HT1080 (cell line): ENCODE measurements around the genes PPP6R1, IL11 and ZNF628.

RAMPAGE:
- cytosol, long total RNA, result no peak
- long total RNA, result no peak
- nucleus, long total RNA, result no peak
Observed at GRCh38 chr19:55089698-55090081, 14.0 kb downstream of the EPS8L1 start.

DNA sequence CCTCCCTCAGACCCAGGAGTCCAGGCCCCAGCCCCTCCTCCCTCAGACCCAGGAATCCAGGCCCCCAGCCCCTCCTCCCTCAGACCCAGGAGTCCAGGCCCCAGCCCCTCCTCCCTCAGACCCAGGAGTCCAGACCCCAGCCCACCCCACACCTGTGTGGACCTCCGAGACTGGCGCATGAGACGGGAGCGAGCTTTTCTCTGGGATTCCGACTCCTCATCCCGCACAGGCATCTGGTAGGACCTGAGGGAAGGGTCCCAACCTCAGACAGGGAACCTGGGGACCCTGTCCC lies 18.5 kb downstream of the EPS8L1 start:
RAMPAGE:
- cytosol, long total RNA, result no peak
- long total RNA, result no peak
- nucleus, long total RNA, result no peak

DNA sequence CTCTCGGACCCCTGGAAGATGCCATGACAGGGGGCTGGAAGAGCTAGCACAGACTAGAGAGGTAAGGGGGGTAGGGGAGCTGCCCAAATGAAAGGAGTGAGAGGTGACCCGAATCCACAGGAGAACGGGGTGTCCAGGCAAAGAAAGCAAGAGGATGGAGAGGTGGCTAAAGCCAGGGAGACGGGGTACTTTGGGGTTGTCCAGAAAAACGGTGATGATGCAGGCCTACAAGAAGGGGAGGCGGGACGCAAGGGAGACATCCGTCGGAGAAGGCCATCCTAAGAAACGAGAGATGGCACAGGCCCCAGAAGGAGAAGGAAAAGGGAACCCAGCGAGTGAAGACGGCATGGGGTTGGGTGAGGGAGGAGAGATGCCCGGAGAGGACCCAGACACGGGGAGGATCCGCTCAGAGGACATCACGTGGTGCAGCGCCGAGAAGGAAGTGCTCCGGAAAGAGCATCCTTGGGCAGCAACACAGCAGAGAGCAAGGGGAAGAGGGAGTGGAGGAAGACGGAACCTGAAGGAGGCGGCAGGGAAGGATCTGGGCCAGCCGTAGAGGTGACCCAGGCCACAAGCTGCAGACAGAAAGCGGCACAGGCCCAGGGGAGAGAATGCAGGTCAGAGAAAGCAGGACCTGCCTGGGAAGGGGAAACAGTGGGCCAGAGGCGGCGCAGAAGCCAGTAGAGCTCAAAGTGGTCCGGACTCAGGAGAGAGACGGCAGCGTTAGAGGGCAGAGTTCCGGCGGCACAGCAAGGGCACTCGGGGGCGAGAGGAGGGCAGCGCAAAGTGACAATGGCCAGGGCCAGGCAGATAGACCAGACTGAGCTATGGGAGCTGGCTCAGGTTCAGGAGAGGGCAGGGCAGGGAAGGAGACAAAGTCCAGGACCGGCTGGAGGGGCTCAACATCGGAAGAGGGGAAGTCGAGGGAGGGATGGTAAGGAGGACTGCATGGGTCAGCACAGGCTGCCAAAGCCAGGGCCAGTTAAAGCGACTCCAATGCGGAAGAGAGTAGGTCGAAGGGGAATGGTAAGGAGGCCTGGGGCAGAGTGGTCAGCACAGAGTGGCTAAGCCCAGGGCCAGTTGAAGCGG lies 1.2 kb downstream of the PPP1R12C start:
RAMPAGE:
- cytosol, long total RNA, result no peak
- long total RNA, result no peak
- nucleus, long total RNA, result no peak

GRCh38 chr19:55118264-55119291 lies 1.1 kb upstream of the PPP1R12C start:
RAMPAGE:
- cytosol, long total RNA, result no peak
- long total RNA, result no peak
- nucleus, long total RNA, result no peak

DNA sequence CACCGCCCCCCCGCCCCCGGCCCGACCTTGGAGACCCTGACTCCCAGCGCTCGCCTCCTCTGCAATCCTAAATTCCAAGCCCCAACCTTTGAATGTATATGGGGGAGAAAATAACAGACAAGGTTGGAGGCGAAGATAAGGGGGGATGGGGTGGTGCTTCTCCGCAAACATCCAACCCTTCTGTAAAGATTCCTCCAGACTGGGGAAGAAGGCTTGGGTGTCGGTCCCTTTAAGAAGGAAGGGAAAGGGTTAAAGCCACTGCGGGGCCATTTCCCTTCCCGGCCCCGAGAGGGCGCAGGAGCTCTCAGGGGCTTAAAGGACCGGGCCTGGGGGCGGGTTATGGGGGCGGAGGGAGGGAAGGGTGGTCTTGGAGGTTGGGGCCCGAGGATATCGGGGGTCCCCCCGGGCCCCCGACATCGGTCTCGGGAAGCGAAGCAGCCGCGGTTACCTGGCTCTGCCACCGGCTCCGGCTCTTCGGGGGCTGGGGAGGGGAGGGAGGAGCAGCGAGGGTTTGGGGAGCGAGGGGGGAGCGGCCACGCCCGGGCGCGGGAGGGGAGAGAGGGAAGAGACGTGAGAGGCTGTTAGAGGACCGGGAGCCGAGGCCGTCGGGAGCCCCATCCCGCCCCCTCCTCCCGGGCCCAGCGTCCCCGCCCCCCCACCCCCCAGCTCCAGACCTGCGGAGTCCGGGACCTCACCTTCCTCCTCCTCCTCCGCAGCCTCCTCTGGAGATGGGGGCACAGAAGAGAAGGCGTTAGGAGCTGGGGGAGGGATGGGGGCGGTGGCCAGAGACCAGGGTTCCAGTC lies 2.8 kb downstream of the TNNT1 start:
RAMPAGE:
- cytosol, long total RNA, result no peak
- long total RNA, result no peak
- nucleus, long total RNA, result no peak

GRCh38 chr19:55231846-55232761 lies 3.5 kb upstream of the TMEM86B start:
RAMPAGE:
- cytosol, long total RNA, result no peak
- long total RNA, result no peak
- nucleus, long total RNA, result no peak

DNA sequence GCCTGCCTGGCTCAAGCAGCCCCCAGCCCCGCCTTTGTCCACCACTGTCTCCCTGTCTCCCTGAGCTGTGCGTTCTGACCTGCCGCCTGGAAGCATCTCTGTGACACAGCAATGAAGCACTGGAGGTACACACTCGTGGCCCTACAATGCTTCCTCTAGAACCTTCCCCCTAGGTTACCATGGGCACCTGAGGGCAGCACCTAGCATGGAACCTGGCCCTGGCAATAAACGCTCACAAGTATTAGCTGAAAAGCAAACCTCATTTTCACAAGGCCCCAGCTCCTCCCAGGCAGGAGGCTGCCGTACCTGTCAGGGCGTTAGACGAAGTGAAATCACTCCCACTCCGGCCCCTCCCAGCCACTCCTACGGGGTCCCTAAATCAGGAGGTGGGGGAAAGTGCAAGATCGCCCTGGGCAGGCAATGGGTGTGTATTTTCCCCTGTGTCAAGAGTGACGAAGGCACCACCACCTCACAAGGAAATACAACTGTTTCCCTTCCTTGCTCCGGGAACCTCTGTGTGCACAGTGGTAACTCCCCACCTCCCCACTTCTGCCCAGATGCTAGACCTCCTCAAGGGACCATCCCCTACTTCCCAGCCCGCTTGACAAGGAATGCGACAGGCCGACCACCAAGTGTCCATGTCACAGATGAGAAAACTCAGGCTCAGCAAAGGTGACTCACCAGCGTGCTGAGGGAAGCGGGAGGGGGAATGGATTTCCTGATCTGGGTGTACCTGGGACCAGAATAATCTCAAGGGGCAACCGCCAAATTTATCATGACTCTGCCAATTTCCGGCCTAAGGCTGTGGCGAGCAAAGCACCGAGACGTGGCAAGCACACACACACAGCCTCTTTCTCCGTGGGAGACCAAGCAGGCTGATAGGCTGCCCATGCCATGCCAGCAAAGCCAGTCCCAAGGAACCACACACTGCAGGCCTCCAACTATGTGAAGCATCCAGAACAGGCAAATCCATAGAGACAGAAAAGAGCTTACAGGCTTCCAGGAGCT lies 7.4 kb downstream of the PPP6R1 start:
RAMPAGE:
- cytosol, long total RNA, result no peak
- long total RNA, result no peak
- nucleus, long total RNA, result no peak

GRCh38 chr19:55258821-55259556 lies at the start of gene PPP6R1:
Gene PPP6R1, minus strand, starts transcription at chr19:55259017.
RAMPAGE:
- cytosol, long total RNA, result no peak
- long total RNA, result no peak
- nucleus, long total RNA, result no peak

DNA sequence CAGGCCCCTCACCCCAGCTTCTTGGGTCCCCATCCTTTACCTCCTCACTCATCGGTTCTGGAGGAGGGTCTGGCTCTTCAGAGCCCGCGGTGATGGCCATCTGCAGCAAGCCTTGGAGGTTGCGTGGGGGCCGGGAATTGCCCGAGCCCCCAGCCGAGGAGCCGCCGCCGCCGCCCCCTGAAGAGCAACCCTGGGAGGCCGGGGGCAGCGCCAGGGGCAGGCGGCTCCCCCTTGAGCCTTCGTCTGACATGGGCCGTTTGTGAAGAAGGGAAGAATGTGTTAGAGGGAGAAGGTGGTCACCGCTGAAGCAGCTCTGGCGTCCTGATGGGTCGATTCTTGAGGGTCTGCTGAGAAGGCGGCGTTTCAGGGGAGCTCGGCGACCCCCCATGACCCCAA lies 553 bp downstream of the HSPBP1 start:
RAMPAGE:
- cytosol, long total RNA, result no peak
- long total RNA, result no peak
- nucleus, long total RNA, result no peak

DNA sequence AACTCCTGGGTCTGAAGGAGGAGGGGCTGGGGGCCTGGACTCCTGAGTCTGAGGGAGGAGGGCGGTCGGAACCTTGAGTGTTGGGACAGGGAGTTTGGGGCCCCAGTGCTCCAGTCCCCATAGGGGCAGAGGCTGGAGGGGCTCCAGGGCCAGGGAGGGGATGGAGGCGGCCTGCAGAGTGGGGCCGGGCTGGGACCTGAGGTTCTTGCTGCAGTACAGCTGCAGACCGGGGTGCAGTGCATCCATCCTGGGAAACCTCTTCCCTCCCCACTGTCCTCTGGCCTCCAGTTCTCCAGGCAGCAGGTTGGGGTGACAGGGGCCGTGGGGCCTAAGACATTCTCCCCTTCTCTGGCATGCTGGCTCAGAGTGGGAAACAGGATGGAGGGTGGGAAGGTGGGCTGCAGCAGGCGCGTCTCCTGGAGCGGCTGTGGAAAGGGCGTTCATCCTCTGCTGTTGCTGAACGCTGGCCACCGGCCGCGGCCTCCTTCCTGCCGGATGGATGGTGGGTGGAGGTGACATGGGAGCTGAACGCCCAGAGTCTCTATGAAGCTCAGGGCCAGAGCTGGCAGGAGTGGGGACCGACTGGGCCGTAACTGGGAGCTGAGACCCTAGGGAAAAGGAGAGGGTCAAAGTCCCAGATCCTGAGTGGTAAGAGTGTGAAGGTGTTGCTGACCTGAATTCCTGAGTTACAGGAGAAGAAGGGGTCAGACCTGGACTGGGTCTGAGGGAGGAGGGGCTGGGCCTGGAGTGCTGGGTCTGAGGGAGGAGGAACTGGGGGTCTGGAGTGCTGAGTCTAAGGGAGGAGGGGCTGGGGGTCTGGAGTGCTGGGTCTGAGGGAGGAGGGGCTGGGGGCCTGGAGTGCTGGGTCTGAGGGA lies 1.7 kb downstream of the BRSK1 start:
RAMPAGE:
- cytosol, long total RNA, result no peak
- long total RNA, result no peak
- nucleus, long total RNA, result no peak

DNA sequence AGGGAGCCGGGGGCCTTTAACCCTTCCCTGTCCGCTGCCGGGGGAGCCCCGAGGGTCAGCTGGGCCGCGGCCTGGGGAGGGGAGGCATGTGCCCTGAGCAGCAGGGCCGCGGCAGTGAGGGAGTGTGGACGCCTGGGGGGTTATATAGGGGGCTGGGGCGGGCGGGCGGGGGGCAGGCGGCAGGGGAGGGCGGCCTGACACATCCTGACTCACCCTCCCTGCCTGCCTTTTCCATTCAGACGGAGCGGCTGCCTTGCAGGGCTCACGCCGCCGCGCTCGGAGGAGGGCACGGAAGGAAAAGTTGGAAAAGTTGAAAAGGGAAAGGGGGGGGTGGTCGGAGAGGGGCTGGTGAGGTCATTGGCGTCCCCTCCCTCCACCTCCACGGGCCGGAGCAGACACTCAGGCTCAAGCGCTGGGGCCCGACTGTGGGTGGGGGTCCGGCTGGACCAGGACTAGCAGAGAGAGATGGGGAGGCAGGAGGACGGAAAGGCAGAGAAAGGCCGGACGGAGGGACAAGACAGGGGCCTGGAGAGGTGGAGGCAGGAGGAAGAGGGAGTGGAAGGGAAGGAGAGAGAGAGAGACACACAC lies at the start of gene IL11:
TSS of gene IL11 (minus strand) at position 116 of the 588 bp plus-strand sequence.
RAMPAGE:
- cytosol, long total RNA, result start-site peak on the minus strand centred at position 116 of the sequence, 7 bp wide, 96 and 22 reads in 2 replicates
- long total RNA, result start-site peak on the minus strand centred at position 116 of the sequence, 7 bp wide, 50 reads
- nucleus, long total RNA, result no peak

GRCh38 chr19:55400056-55401151 lies 7.2 kb downstream of the UBE2S start:
RAMPAGE:
- cytosol, long total RNA, result no peak
- long total RNA, result no peak
- nucleus, long total RNA, result no peak

DNA sequence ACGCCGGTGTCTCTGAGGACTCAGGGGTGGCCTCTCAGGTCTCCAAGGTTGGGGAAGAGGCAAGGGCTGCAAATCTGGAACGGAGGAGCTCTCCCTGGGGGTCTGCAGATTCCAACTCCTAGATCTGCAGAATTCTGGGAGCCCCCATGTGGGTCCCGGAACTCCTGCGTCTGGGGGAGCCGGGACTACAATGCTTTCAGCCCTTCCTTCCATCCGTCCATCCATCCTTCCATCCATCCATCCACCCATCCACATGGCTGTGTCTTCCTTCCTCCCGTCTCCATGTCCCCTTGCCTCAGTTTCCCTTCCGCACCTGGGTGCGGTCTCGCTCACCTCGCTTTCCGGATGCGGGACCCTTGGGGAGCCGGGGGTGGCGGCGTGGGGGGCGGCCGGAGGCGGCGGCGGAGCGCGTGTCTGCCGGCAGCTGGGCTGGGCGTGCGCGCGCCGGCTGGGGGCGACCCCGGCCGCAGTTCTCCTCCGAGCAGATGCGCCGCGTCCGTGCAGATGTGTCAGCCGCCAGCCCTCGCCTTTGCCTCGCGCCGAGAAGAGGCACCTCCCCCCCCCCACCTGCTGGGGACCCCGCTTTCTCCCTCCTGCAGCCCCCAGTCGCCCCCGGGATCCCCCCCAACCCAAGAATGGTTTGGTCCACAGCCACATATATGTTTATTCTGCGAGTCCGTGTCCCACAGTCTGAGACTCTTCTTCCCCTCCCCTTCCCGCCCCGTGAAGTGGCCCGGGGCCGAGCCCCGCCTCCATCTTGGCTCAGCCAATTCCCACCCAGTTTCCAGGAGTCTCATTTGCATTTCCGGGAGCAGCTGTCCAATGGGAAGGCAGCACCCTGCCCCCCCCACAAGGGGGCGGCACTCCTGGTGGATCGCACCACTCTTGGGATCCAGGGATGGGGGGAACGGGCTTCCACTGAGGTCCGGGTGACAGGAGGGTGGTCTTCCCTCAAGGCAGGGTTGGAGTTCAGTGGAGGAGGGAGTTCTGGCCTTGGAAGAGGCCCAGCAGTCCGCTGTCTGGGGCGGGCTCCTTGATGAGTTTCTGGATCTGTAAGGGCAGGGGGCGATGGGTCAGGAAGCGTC lies 8.8 kb downstream of the ISOC2 start:
RAMPAGE:
- cytosol, long total RNA, result no peak
- long total RNA, result no peak
- nucleus, long total RNA, result no peak

GRCh38 chr19:55476314-55477369 lies at the start of gene ZNF628:
Gene ZNF628, plus strand, starts transcription at chr19:55476617.
RAMPAGE:
- cytosol, long total RNA, result no peak
- long total RNA, result no peak
- nucleus, long total RNA, result no peak

RAMPAGE:
- cytosol, long total RNA, result no peak
- long total RNA, result no peak
- nucleus, long total RNA, result no peak
Observed at GRCh38 chr19:55503184-55503540, 14.9 kb downstream of the SSC5D start.

DNA sequence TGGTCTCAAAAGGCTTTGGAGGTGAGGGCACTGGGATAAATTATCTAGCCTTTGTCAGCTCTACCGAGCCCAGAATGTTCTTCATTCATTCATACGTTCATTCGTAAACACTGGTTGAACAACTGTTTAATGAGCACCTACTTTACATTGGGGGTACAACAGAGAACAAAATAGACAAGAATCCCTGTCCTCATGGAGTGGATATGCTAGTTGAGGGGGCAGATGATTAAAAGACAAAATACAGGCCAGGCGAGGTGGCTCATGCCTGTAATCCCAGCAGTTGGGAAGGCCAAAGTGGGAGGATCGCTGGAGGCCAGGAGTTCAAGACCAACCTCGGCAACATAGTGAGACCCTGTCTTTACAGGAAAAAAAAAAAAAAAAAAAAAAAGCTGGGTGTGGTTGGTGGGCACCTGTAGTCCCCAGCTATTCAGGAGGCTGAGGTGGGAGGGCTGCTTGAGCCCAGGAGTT lies 1.7 kb downstream of the ZNF865 start:
RAMPAGE:
- cytosol, long total RNA, result no peak
- long total RNA, result no peak
- nucleus, long total RNA, result no peak

RAMPAGE:
- cytosol, long total RNA, result no peak
- long total RNA, result no peak
- nucleus, long total RNA, result no peak
Observed at GRCh38 chr19:55670298-55670978, 4.6 kb upstream of the EPN1 start.

DNA sequence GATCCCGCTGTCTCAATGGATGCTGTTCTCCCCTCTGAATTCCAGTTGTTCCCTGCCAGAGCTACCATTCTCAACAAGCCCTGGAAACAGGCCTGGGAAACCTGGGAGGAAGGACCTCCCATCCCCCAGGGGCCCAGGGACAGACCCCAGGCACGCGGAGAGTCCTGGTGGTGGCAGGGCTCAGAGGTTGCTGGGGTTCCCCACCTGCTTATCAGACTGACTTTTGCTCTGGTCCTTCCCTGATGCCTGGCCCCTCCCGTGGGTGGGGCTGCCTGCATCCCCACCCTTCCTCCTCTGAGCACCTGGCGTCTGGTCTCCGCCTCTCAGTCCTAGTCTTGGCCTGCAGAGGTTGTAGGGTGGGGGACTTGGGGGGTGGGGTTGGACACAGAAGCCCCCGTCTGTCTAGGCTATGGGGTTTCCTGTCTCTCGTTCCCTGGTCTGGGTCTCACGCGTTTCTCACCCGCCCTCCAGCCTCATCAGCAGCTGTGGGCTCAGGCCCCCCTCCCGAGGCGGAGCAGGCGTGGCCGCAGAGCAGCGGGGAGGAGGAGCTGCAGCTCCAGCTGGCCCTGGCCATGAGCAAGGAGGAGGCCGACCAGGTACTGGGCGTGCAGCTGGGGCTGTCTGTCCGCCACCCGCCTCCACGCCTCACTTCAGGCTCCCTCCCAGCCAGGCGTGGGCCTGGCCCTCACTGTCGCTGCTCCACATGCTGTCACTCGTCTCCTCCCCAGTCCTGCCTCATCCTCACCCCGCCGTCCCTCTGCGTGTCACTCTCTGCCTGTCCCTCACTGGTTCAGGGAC lies 13.6 kb downstream of the EPN1 start:
RAMPAGE:
- cytosol, long total RNA, result no peak
- long total RNA, result no peak
- nucleus, long total RNA, result no peak

RAMPAGE:
- cytosol, long total RNA, result no peak
- long total RNA, result no peak
- nucleus, long total RNA, result no peak
Observed at GRCh38 chr19:55695027-55695616, 20.1 kb downstream of the EPN1 start.

DNA sequence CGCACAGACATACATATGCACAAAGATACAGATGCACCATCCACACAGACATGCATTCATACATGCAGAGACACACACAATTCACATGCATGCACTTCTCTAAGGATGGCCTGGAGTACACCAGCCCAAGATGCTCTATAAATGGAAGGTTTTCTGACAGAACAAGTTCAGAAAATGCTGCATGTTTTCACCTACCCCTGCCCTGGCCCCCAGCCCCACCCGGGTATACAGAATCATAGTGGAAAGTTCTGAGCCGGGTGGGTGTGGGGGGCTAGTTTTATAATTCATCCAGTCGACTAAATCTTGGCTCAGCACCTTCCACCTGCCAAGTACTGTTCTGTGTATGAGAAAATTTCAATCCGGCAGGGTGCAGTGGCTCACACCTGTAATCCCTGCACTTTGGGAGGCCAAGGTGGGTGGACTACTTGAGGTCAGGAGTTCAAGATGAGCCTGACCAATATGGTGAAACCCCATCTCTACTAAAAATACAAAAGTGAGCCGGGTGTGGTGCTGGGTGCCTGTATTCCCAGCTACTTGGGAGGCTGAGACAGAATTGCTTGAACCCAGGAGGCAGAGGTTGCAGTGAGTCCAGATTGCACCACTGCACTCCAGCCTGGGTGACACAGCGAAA lies 37.0 kb downstream of the ZNF787 start:
RAMPAGE:
- cytosol, long total RNA, result no peak
- long total RNA, result no peak
- nucleus, long total RNA, result no peak